Testis (tissue), 5 donors: ENCODE measurements around a stretch of chr6.

DNA sequence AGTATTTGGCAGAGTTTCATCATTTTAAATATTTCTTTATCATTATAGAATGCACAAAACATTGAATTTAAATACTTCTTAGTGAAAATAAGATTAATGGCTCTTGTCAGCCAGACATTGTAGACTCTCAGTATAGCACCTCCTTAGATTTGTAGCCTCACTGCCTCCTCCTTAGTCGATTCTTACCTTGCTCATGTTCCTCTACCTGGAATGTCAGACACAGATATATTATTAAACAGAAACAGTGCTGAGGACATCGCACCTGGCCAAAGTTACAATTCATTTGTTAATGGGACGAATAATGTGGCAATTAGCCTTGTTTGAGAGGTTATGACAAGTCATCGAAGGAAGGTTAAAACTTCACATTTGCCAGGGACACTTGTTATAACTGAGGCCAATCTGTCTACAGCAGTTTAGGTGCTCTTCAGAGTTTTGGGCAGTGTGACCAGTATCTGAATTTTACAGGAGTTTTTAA, 11.0 kb downstream of the MYLIP start:
- PRO-cap, 3 experiments = no peak in any of the 3 experiments
- RAMPAGE, long total RNA, 2 experiments = no peak in any of the 2 experiments
- RRBS = no CpG with 5 or more reads among the region's 4 CpGs

DNA sequence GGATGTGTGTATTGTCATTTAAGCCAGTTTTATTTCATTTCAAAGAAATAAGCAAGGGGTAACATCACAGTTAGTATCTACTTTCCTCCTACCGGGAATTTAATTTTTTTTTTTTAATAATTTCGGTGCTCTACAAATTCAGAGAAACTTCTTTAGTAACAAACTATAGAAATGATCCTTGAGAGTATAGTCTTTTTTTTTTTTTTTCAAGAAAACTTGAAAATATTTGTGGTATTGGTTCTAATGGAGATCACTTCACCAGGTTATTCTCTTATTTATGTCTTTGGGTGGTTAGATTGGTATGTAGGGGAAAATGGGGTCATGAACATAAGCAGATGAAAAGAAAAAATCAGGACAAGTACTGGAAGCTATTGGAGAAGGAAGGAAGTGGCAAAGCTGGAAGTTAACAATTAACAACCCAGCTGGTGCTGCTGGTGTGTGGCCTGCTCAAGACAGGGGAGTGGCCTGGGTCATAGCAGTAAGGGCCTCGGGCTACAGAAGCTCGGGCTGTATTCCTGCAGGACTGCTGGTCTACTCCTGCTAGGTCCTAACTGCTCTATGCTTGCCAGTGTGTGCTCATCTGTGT, 19.5 kb downstream of the MYLIP start:
- PRO-cap, 3 experiments = no peak in any of the 3 experiments
- RAMPAGE, long total RNA, 2 experiments = no peak in any of the 2 experiments
- RRBS = no CpG with 5 or more reads among the region's 4 CpGs

- PRO-cap, 3 experiments = peak in 1 of 3 experiments; most common plus-strand start chr6:16206893 (in 1)
- RAMPAGE, long total RNA, 2 experiments = no peak in any of the 2 experiments
- RRBS = no CpG with 5 or more reads among the region's 6 CpGs
Measured at GRCh38 chr6:16206370-16206956, 31.9 kb upstream of the GMPR start.

GRCh38 chr6:16278219-16278825, 39.9 kb downstream of the GMPR start:
- PRO-cap, 3 experiments = no peak in any of the 3 experiments
- RAMPAGE, long total RNA, 2 experiments = no peak in any of the 2 experiments
- RRBS = no CpG with 5 or more reads among the region's 9 CpGs

DNA sequence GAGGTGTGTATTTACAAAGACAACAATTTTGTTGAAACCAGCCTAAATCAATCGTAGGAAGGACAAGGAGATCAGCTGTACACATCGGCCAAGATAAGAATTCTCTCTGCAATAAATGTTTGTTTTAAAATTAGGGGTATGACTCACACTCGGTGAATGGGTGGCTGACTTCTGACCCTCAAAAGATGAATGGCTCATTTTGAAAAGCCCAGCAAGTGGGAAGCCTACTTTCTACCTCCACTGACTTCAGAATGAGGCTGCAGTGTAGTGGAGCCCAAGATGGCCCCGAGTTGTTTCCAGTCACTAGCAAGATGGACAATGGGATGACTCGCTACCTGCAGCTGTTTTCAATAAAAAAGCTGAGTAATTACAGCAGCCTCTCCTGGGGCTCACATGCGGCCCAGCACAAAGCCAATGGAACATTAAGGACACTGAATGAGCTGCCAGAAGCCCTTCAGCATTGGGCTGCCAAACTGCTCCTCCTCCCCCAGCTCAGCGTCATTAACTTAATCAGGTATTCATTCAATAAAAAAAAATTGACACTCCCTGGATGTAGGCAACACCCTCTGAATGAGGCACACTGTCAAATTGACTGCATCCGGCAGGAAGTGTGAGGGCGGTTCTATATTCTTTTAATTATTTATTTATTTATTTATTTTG, 107.2 kb downstream of the GMPR start:
- PRO-cap, 3 experiments = no peak in any of the 3 experiments
- RAMPAGE, long total RNA, 2 experiments = no peak in any of the 2 experiments
- RRBS = no CpG with 5 or more reads among the region's 9 CpGs

DNA sequence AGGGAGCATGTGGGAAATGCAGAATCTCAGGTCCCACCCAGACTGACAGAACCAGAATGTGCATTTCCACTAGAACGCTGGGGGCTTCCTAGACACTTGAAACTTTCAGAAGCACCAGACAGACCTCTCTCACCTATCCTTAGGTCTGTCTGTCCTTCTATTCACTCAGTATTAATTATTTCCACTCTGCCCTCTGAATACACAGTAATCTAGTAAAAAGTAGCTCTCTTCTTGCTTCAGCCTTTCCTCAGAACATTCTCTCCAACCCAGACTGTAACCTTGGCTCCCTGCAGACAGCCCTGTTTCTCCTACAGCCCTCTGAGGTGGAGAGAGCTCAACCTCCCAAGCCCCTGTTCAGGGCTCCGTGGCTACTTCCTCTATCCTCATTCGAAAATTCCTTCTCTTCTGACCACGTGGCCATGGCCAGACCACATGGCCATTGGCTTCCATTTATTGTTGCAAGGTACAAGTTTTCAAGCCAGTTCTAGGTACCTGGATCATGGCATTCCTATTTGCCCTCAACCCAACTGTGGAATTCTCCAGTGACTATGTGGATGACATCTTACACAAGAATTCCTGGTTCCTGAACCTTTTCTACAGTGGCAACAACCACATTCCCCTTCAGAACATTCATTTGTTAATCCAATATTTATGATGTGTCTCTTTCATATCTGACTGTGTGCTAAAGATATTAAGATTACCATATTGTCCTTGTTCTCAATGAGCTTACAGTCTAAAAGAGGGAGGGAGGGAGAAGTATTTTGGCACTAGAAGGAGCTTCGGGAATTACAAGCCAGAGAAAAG, 161.8 kb downstream of the GMPR start:
- PRO-cap, 3 experiments = no peak in any of the 3 experiments
- RAMPAGE, long total RNA, 2 experiments = no peak in any of the 2 experiments
- RRBS = no CpG with 5 or more reads among the region's 5 CpGs

DNA sequence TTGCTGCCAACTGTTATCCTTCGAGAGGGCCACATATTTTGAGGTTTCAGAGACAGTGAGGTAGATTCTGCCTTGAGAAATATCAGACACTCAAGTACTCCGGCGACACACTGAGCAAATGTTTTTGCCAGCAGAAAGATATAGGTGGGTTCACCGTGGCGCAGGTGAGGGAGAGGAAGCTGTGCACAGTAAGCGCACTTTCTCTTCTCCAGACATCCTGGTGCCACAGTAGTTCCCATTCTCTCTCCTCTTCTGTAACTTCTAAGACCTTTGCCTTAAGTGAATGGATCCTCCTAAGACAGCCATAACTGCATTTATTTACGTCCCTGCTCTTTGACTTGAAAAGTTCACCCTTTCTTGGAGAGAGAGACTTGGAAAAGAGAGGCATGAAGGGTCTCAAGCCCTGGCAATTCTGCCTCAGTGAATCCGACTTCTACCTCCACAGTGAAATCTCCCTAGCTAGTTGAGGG, 183.8 kb downstream of the GMPR start:
- PRO-cap, 3 experiments = no peak in any of the 3 experiments
- RAMPAGE, long total RNA, 2 experiments = no peak in any of the 2 experiments
- RRBS = no CpG with 5 or more reads among the region's 8 CpGs

DNA sequence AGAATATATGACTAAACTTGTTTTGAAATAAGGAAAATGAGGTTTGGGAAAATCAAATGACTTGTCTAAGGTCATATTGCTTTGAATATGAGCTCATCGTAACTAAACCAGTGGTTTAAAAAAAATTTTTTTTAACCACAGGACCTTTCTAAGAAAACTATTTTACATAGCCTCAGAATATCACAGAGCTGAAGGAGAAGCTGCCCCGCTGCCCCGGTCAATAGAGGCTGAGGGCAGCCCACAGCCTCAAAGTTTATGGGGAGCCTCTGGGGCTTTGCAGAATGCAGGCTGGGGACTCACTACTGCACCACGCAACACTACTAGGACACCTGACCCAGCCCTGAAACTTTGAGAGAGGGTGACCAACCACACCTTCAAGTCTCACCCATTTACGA, 220.3 kb downstream of the ATXN1 start:
- PRO-cap, 3 experiments = no peak in any of the 3 experiments
- RAMPAGE, long total RNA, 2 experiments = no peak in any of the 2 experiments
- RRBS = no CpG with 5 or more reads among the region's 5 CpGs

- PRO-cap, 3 experiments = no peak in any of the 3 experiments
- RAMPAGE, long total RNA, 2 experiments = no peak in any of the 2 experiments
- RRBS = no CpG with 5 or more reads among the region's 6 CpGs
Measured at GRCh38 chr6:16681120-16681536, 80.1 kb downstream of the ATXN1 start.

- PRO-cap, 3 experiments = no peak in any of the 3 experiments
- RAMPAGE, long total RNA, 2 experiments = no peak in any of the 2 experiments
- RRBS = no CpG with 5 or more reads among the region's 4 CpGs
Measured at GRCh38 chr6:16723909-16724318, 37.3 kb downstream of the ATXN1 start.

DNA sequence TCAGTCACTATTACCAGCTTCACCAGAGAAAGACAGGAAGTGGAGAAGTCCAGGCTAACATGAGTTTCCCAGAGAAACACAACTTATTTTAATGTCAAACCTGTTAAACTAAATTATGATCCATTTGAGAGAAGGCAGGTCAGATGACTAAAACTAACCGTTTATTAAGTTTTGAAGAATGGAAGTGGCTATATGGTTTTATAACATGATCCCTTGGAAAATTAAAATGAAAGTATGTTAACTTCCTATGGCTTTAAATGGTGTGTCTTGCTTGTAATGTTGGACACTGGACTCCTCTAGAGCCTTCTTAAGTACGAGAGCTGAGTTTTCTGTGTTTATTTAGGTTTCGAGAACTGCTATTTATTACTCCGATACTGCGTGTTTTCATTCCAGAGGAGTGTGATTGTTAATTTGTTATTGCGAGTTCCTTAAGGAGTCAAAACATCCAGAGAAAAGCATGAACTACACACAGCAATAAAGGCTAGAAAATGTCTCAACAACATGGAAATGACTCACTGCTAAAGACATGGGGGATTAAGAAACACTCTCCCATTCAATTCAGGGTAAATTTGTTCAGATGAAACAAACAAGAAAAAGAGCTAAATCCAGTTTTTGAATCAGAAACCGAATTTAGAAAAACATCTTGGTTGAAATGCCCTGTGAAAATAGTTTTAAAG, 36.2 kb downstream of the ATXN1 start:
- PRO-cap, 3 experiments = no peak in any of the 3 experiments
- RAMPAGE, long total RNA, 2 experiments = no peak in any of the 2 experiments
- RRBS = no CpG with 5 or more reads among the region's 7 CpGs

GRCh38 chr6:16781264-16781707, 20.0 kb upstream of the ATXN1 start:
- PRO-cap, 3 experiments = no peak in any of the 3 experiments
- RAMPAGE, long total RNA, 2 experiments = no peak in any of the 2 experiments
- RRBS = no CpG with 5 or more reads among the region's 4 CpGs

DNA sequence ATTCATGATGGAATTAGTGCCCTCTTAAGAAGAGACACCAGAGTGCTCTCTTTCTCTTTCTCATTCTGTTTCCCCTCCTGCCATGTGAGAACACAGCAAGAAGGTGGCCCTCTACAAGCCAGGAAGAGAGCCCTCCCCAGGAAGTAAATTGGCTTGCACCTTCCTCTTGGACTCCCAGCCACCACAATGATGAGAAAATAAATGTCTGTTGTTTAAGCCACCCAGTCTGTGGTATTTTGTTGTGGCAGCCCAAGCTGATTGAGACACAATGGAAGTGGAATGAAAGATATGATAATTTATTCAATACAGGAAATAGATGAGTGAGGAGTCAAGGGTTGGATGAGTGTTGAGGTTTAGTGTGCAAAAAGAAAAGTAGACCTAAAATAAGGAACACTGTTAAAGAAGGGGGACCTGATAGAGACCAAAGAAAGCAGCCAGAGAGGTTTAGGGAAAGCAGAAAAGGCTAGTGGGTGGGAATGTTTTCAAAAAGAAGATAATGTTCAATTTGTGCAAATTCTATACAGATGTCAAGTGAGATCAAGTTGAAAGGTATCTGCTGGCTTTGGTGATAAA, 26.0 kb upstream of the ATXN1 start:
- PRO-cap, 3 experiments = no peak in any of the 3 experiments
- RAMPAGE, long total RNA, 2 experiments = no peak in any of the 2 experiments

DNA sequence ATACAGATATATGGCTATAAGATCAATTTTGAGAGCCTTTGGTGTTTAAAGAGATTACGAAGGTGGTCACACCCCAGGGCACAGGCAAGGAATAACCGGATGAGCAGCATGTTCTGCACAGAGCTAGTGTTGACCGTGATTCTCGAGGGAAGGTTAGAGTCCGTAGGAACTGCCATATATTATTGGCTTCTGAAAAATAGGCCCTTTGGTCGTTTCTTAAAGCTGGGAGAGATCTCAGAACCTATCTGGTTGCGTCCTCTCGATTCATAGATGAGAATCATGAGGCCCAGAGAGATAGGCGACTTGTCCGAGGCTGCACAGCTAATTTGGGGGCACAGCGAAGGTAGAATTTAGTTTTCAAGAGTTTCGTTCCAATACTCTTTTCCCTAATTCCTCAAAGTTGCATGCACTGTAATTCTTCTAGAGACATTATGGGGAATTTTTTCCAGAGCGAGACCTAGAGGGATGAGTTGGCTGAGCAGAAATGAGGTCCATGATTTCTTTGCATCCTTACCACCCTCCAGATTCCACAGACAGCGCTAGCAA, 794 bp downstream of the STMND1 start:
- PRO-cap, 3 experiments = peak in 1 of 3 experiments; most common minus-strand start position 86 of the sequence (in 1)
- RAMPAGE, long total RNA, 2 experiments = no peak in any of the 2 experiments
- RRBS = no CpG with 5 or more reads among the region's 14 CpGs

DNA sequence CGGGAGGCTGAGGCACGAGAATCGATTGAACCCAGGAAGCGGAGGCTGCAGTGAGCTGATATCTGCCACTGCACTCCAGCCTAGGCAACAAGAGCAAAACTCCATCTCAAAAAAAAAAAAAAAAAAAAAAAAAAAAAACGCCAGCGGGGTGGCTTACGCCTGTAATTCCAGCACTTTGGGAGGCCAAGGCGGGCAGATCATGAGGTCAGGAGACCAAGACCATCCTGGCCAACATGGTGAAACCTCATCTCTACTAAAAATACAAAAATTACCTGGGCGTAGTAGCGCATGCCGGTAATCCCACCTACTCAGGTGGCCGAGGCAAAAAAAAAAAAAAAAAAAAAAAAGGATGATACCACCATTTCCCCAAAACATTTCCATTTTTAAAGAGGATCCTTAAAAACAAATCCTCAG, 72.7 kb downstream of the STMND1 start:
- PRO-cap, 3 experiments = no peak in any of the 3 experiments
- RAMPAGE, long total RNA, 2 experiments = no peak in any of the 2 experiments
- RRBS = no CpG with 5 or more reads among the region's 12 CpGs

DNA sequence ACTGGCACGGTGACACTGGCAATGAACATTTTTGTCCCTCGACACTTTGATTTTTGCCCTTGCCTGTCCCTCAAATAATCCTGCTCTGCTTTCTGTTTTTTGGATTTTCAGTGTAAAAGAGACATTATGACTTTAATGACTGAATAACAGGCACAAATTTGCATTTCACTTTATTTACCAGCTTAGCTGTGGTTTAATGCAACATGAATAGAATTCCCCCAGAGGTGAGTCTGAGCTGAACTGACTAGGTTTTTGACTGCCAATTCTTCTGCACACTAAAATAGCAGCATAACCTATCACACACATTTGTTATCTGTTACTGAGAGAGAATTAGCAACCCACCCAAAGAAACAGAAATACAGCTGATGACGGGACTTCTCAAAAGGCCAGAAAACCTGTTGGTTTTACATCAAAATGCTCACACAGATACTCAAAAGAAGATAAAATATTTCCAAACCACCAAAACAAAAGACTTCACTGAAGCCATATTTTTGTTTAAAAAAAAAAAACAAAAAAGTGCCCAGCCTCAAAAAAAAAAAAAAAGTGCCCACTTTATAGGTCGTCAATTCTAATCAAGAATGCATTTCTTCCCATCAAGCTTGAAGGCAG, 3.8 kb upstream of the RBM24 start:
- PRO-cap, 3 experiments = no peak in any of the 3 experiments
- RAMPAGE, long total RNA, 2 experiments = no peak in any of the 2 experiments
- RRBS = no CpG with 5 or more reads among the region's 4 CpGs

GRCh38 chr6:17405362-17405755, 12.0 kb downstream of the CAP2 start:
- PRO-cap, 3 experiments = no peak in any of the 3 experiments
- RAMPAGE, long total RNA, 2 experiments = no peak in any of the 2 experiments

GRCh38 chr6:17405788-17406339, 12.5 kb downstream of the CAP2 start:
- PRO-cap, 3 experiments = no peak in any of the 3 experiments
- RAMPAGE, long total RNA, 2 experiments = no peak in any of the 2 experiments
- RRBS = no CpG with 5 or more reads among the region's 12 CpGs

GRCh38 chr6:17473540-17474121, 80.2 kb downstream of the CAP2 start:
- PRO-cap, 3 experiments = no peak in any of the 3 experiments
- RAMPAGE, long total RNA, 2 experiments = no peak in any of the 2 experiments
- RRBS = no CpG with 5 or more reads among the region's 2 CpGs

- PRO-cap, 3 experiments = peak in 3 of 3 experiments; most common minus-strand start chr6:17729225 (in 2)
- RAMPAGE, long total RNA, 2 experiments = no peak in any of the 2 experiments
- RRBS = 30% methylated on average over 11 of the region's 44 CpGs
Measured at GRCh38 chr6:17728751-17729408, 22.2 kb upstream of the NUP153 start.